GM23248 (cell line): Measurements from ENCODE around the genes ZACN, EXOC7 and PRCD.

DNA sequence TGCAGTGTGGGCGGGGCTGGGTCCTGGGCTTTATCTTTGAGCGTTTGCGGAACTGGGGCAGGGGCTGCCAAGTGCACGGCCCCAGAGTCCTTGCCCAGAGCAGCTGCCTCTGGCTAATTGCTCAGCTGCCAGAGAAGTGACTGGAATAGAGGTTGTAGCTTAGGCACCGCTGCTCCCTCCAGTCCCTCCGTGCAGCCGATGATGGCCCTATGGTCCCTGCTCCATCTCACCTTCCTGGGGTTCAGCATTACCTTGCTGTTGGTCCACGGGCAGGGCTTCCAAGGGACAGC is at the start of gene ZACN:
ZACN (plus strand) TSS at position 116 of the 290 bp plus-strand sequence.
- RAMPAGE, long total RNA, result no peak

GRCh38 chr17:76103584-76104443 is at the start of gene EXOC7:
Gene EXOC7, minus strand, starts transcription at chr17:76103787.
- RAMPAGE, long total RNA, result no peak

DNA sequence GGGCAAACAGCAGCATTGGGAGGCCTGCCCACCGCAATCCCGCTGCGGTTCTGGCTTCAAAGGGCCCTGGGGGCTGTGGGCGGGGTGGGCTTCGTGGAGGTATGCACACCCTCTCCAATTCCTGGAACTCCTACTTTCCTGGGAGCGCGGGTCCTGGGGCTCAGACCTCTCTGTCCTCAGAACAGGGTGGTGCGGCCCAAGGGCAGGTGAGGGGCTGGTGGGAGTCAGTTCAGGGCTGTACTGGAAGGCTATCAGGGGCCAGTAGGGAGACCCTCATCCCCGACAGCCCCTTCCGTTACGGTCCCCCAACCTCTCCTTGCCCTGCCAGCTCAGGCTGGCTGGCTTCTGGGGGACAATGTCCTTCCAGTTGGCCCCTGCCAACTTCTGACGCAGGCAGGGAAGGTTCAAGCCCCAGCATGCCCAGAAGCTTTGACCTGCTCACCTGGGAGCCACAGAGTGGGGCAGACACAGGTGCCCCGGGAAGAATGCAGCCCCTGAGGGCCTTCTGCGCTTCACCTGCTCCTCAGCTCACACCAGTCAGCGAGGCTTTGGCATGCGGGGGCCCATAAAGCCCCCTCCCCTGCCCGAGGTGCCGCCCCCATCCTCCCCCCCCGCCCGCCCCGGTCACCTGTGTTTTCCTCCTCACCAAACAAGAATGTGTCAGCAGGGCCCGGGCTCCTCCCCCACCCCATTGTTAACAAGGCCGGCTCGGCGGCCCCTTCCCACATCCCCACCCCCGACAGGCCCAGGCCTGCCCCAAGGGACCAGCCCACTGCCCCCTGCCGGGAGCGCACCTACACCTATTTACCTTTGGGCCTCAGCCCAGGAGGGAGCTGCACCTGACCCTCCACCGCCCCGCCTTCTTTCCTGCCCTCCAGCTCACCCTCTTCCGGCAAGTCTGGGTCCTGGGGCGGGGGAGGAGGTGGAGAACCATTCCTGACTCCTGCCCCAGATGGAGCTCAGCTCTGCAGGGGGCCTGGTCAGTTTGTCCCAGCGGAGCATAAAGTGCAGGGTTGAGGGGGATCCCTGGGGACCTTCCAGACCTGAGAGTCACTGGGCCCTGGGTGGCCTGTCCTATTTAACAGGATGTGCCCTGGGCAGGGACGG is 8.7 kb downstream of the FOXJ1 start:
- RAMPAGE, long total RNA, result no peak

DNA sequence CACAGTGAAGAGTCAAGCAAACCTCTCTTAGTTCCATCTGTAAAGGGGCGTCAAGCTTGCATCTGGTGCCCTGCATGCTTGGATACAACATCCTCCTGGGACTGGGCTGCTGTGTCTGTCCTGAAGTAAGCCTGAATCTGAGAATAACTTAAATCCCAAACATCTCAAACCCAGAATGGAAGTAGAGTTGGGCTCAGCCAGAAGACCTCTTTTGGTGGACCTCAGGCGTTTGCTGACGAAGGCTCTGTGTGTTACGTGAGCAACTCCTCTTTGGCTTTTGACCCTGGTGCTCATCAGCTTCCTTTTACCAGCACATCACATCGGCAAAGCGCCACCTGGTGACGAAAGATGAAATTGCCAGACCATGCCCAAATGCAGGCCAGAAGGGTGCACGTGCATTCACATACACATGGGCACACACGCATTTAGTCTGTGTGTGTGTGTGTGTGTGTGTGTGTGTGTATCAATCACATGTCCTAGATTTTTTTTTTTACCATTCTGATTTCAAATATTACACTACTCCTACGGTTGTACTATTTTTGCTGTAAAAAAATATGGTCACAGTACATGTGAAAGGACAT is 41.1 kb upstream of the FOXJ1 start:
- RAMPAGE, long total RNA, result no peak

- RAMPAGE, long total RNA, result no peak
These were observed 18.1 kb downstream of the RNF157 start for GRCh38 chr17:76222076-76222640.

DNA sequence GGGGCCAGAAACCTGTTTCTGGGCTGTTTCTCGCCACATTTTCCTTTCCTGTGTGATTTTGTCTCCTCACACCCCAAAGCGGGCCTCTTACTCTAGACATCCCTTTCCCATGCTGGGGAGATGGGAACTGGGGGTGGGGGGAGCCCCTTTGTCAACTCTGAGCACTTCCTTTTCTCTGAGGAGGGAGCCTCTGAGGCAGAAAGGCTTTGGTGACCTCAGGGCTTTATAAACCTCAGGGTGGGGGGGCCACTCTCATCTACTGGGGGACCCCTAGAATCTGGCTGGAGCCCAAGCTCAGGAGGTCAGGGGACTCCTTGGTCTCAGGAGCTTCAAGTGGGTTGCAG is 7.7 kb downstream of the UBALD2 start:
- RAMPAGE, long total RNA, result no peak

DNA sequence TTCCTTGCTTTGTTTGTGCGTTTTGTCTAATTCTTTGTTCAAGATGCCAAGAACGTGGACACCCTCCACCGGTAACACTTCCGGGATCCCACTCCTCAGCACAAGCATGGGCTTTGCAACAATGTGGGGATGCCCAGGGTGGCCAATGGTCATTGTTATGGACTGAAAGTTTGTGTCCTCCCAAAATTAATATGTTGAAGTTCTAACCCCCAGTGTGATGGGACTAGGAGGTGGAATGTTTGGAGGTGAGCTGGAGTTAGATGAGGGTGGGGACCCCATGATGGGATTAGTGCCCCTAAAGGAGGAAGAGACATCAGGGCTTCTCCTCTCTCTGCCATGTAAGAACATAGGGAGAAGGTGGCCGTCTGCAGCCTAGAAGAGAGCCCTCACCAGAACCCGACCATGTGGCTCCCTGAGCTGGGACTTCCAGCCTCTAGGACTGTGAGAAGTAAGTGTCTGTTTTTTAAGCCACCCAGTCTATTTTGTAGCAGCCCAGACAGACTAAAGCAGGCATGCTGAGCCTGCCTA is 3.8 kb upstream of the PRPSAP1 start:
- RAMPAGE, long total RNA, result no peak

- RAMPAGE, long total RNA, result no peak
These were observed 12.0 kb downstream of the SPHK1 start for GRCh38 chr17:76396334-76396830.

GRCh38 chr17:76487549-76488019 is 13.6 kb downstream of the RHBDF2 start:
- RAMPAGE, long total RNA, result no peak

DNA sequence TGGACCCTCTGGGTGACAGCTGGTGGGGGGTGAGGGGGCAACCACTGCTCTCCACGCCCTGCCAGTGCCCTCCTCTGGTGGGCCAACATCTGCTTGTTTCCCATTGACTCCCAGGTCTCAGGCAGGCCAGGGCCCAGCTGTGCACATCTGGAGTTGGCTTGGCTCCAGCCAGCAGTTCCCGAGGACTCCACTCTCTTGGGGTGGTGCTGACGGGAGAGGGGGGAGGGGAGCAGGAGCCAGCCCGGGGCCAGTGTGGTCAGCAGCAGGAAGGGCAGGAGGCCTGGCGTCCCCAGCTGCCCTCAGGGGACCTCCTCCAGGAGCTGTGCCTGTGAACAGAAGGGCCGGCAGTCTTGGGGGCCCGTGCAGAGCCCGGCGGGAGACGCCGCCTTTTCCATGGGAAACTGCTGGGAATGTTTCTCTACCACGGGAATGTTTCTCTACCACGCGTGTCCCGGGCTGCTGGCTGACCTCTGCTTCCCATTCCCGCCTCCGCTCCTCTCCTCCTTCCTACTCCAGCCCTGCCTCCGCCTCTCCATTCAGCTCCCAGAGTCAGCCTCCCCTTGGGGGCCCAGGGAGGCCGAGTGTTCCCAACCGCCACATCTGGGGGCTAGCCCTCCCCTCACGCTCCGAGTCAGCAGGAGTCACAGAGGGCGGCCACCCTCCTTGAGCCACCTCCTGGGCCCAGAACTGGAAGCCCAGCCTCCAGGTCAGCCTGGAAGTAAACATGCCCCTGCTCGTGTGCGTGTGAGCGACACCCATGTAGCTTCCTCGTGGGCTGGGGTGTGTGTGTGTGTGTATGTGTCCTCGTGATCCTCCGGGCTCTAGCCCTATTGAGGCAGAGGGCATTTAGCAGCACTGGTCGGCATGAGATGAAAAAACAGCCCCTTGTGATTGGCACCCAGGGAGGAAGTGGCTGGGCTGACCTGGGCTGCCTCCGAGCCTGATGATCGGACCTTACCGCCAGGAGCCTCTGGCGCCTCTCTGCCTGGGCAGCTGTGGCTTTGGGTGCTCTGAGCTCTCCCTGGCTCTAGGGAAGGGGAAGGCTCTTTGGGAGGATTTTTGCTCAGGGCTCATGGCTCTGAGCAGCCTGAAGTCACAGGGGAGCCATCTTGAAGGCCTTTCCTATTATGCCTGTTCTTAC is 7.4 kb downstream of the CYGB start:
- RAMPAGE, long total RNA, result no peak

DNA sequence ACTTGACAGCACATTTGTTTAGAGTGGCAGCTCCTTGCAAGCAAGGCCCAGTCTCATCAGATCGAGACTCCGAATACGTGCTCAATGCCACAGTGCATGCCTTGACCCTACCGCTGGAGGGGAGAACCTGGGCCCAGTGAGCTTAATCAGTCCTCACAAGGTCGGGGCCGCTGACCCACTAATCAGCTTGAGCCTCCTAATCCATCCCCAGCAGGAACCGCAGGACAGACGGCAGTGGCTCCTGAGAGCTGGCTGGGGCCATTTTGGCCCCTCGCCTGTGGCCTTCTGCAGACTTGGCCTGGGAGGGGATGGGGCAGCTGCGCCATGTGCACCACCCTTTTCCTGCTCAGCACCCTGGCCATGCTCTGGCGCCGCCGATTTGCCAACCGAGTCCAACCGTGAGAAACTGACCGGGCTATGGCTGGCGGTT is at the start of gene PRCD:
PRCD (plus strand) TSS at position 227 of the 430 bp plus-strand sequence.
- RAMPAGE, long total RNA, result no peak

DNA sequence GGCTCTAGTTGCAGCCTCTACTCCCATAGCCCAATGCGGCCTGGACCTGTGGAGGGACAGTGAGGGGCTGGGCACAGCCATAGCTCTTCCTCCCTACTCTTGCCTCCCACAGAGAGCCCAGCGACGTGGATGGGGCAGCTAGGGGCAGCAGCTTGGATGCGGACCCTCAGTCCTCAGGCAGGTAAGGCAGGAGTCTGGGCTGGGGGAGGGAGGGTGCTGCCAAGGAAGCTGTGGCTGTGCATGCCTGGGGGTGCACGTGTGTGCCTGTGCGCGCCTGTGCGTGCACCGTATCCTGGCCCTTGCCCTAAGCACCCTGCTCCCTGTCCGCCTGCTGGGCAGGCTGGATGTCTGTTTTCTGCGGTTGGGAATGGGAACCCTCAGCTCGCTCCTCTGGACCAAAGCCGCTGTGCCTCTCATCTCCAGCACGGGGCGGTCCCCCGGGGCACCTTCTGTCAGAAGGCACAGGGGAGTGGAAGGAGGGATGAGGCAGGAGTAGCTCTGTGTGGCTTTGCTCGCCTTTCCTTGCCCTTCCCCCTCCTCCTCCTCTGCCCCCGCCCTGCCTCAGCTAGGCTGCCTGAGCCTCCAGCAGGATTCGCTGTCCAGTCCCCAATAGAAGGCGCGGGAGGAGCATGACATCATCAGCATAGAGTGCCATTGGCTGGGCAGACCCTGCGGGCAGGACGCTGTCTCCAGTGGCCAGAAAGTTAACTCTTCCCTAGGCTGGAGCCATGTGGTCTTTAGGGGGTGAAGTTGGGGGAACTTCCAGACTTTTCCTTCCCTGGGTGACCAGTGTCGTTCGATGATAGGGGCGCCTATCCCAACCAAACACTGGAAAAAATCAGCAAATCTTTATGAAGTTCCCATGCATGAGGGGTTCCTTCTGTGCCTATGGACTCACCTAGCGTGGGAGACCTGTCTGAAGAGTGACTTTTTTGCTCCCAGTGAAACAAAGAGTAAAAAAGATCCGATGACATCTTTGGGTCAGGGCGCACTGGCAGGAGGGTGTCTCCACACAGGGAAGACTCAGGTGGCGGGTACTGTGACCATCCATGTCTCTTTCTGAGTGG is 882 bp downstream of the PRCD start:
- RAMPAGE, long total RNA, result no peak

- RAMPAGE, long total RNA, result no peak
These were observed 19.7 kb downstream of the ST6GALNAC2 start for GRCh38 chr17:76565562-76566666.

GRCh38 chr17:76708787-76709903 is 1.6 kb downstream of the MXRA7 start:
- RAMPAGE, long total RNA, result no peak

GRCh38 chr17:76924607-76924806 is 56.3 kb downstream of the MGAT5B start:
- RAMPAGE, long total RNA, result no peak

- RAMPAGE, long total RNA, result no peak
These were observed 70.5 kb upstream of the SEC14L1 start for GRCh38 chr17:77070247-77070687.

GRCh38 chr17:77088342-77089696 is 52.0 kb upstream of the SEC14L1 start:
- RAMPAGE, long total RNA, result no peak

- RAMPAGE, long total RNA, result no peak
These were observed 44.0 kb upstream of the SEC14L1 start for GRCh38 chr17:77096679-77097273.

DNA sequence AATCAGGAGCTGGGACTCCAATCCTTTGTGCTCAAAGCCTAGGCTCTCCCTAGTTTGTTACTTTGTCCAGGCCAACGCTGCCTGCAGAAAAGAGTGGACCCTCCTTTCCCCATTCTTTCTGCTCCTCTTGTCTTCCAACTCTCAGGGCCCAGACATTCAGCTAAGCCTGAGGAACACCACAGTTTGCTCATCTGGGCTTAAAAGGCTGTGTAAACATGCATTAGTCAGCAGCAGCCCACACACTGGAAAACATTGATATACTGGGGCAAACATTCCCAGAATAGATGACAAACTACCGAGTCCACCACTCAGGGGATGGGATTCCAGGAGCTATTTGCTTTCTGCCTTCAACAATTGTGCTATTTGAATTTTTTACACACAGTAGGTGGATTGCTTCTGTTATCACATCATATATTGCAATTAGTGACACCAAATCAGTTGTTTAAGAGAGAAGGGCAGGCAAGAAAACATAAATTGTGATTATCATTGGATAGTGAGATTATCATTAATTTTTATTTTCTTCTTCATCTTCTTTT is 18.9 kb upstream of the SEC14L1 start:
- RAMPAGE, long total RNA, result no peak

DNA sequence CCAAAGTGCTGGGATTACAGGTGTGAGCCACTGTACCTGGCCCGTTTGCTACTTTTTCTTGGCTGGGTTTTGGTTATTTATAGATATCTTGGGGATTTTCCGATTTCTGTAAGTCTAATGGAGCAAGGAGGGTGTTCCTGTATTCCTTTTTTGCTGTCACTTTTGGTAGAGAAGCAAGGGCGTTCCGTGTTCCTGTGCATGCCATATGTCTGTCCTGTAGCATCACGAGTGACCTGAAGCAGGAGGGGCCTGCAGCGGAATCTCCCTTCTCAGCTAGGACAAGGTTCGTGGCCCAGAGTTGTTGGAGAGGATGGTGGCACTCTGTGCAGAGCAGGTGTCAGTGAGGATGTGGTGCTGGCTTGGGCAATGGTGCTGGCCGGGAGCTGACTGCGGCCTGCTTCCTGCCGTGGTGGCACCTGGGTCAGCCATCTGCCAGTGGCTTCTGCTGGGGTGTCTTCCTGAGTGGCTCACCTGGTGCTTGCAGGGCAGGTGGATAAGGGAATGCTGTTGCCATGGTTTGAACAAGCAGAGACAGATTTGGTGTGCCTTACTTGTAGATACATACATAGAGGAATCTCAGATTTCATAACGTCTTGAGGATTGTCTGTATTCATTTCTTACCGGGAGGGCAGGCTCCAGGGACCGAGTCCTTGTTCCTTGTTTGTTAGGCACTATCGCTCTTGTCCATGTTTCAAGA is 69.5 kb downstream of the SEC14L1 start:
- RAMPAGE, long total RNA, result no peak